Subcutaneous adipose tissue (tissue), 3 donors: ENCODE measurements around the genes TMTC4, ARGLU1 and NALF1.

- PRO-cap: unidirectional peak, plus-strand start at chr13:100393227
- RAMPAGE, long total RNA, 3 experiments: no peak in any of the 3 experiments
Measured at GRCh38 chr13:100392520-100393357, 195.8 kb downstream of the GGACT start.

- PRO-cap: no peak
- RAMPAGE, long total RNA, 3 experiments: no peak in any of the 3 experiments
Measured at GRCh38 chr13:100525282-100525973, 63.2 kb downstream of the GGACT start.

DNA sequence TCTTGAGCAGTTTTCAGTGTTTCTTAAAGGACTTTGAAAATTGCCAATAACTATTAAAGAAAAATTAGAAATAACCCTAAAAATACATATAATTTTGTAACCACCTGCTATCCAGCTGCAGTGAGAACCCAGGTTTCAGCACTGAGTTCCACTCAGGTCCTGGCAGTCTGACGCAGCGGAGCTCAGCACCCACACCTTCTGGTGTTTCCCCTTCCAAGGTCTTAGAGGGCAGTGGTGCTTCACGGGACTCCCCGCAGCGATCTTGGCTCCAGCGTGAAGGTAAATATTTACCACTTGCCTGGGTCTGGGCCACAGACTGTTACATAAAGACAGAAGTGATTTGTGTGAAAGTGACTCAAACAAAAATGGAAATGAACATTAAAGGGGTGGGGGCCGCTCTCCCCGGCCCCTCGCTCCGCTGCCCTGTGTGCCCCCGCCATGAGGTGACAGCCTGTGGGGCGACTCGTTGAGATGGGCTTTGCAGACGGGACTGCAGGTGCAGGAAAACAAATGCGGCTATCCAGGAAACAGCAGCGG, 55.1 kb downstream of the GGACT start:
- PRO-cap: no peak
- RAMPAGE, long total RNA, 3 experiments: no peak in any of the 3 experiments

DNA sequence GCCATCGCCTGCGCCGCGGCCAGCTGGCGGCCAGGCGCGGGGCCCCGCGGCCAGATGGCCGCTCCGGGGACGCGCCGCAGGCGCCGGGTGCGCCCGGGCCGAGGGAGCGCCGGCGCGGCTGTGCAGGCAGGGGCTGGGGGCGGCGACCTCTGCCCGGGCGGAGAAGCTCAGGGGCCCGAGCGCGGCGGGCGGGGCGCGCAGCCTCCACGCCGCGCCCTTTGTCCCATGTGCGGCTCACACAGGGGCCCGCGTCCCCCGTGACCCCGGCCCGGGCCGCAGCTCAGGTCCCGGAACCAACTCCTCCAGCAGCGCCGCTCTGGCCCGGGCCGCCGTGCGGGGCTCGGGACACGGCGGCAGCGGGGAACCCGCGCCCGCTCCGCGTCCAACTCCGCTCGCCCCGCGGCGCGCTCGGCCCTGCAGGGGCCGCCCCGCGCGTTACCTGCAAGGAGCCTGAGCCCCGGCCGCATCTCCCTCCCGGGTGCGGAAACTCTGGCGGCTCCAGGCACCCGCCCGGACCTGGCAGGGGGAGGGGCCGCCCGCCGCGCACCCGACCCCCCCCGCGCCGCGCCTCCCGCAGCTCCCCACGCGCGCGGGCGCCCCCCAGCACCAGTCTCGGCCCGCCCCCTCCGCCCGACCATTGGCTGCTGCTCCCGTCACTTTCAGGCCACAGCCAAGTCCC, at the start of gene TMTC4:
TMTC4 (minus strand) TSS at position 491 of the 679 bp plus-strand sequence.
- PRO-cap: bidirectional peak, plus-strand start outside the sequence, minus-strand start at position 611 of the sequence
- RAMPAGE, long total RNA, 3 experiments: start-site peak on the minus strand in 1 of 3 experiments, centred at position 512 of the sequence, 36 reads per replicate

DNA sequence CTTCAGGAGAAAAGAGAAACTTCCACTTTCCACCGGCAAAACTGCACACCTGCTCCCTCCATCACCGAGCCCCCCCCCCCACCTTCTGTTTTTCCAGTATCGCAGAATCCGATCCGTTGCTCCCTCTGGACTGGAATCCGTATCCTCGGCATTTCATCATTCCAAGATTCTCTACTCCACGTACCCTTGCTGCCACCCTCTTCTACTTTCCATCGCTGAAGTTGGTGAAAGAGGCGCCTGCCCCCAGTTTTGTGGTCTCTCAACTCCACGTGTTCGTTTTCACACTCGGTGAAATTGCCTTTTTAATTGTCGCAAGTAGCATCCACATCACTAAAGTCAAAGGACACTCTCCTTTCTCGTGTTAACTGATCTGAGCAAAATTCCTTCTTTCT, 955 bp upstream of the TMTC4 start:
- PRO-cap: no peak
- RAMPAGE, long total RNA, 3 experiments: no peak in any of the 3 experiments

DNA sequence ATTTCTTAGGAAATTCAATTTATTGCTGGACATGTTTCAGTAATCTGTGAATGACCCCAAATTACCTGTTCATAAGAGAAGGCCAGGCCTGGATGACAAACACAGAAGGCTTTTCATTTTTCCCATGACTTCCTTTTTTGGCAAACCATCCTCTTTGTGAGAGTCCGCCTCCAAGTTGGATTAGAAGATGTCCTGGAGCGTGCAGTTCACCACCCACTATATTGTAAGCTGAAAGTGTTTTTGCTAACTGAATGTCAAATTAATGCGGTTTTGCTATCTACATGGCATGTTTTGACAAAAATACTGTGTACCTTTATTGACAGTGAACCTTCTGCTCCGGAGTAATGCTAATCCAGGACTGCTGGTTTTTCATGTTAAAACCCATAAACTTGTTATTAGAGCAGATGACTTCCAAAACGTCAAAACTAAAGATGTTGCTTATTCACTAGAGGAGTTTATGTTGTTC, 70.8 kb downstream of the ITGBL1 start:
- PRO-cap: no peak
- RAMPAGE, long total RNA, 3 experiments: no peak in any of the 3 experiments

DNA sequence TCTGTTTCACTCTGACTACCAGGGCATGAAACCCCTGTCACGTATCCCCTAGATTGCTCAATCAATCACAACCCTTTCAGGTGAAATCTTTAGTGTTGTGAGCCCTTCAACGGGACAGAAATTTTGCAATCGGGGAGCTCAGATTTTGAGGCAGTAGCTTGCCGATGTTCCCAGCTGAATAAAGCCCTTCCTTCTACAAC, 176.8 kb downstream of the FGF14 start:
- PRO-cap: no peak
- RAMPAGE, long total RNA, 3 experiments: no peak in any of the 3 experiments

GRCh38 chr13:102236317-102236919, 319.7 kb upstream of the FGF14 start:
- PRO-cap: no peak
- RAMPAGE, long total RNA, 3 experiments: no peak in any of the 3 experiments

- PRO-cap: no peak
- RAMPAGE, long total RNA, 3 experiments: no peak in any of the 3 experiments
Measured at GRCh38 chr13:102681999-102682525, 12.8 kb downstream of the METTL21C start.

DNA sequence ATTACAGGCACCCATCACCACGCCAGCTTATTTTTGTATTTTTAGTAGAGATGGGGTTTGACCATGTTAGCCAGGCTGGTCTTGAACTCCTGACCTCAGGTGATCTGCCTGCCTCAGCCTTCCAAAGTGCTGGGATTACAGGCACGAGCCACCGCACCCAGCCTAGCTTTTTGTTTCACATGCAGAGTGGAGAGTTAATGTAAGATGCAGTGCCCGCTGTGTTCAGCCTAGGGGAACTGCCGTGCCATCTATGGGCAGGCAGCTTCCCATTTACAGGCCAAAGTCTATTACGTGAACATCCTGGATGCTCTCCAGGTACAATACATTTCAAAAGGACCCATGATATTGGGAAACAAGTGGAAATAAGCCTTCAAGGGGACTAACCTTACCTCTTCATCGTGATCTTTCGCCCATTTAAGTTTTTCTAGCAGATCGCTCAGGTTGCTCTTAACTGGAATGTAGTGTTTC, 10.1 kb downstream of the POGLUT2 start:
- PRO-cap: no peak
- RAMPAGE, long total RNA, 3 experiments: no peak in any of the 3 experiments

- PRO-cap: no peak
- RAMPAGE, long total RNA, 3 experiments: no peak in any of the 3 experiments
Measured at GRCh38 chr13:102798223-102798641, 544 bp downstream of the POGLUT2 start.

DNA sequence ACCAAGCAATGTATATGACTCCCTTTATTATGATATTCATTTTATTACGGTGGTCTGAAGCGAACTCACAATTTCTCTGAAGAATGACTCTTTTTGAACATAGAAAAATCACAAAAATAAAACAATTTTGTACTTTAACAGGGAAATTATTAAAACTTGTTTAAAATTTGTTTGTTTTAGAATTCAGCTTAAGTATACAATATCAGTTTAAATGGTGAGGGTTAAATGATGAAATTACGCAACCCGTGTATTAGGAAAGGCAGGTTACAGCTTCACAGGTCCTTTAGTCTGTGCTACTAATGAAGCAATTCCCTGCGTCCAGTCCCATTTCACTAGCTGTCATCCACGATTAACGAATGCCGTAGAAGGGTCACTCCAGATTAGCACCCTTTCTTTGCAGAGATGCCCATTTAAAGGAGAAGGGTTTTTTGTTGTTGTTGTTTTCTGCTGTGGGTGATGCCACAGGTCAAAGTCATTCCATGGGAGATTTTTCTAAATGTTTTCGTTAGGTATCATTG, 457.6 kb upstream of the SLC10A2 start:
- PRO-cap: no peak
- RAMPAGE, long total RNA, 3 experiments: no peak in any of the 3 experiments

DNA sequence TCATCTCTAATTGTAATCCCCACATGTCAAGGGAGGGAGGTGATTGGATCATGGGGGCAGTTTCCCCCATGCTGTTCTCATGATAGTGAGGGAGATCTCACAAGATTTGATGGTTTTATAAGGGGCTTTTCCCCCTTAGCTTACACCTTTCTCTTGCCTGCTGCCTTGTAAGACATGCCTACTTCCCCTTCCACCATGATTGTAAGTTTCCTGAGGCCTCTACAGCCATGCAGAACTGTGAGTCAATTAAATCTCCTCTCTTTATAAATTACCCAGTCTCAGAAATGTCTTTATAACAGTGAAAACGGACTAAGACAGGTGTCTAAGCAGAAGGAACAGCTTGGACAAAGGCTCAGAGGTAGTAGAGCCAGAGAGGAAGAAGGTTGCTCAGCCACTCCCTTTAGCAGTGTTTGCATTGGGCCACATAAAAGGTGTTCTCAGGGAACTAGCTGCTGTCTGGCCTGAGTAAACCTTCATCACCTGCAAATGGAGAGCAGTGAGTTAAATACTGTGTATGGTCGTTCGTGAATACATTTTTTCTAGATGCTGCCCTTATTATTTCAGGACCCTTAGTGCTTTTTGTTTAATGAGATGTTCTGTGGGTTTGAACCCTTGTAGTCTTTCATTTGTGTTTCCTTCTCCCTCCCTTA, 383.5 kb downstream of the EFNB2 start:
- PRO-cap: no peak
- RAMPAGE, long total RNA, 3 experiments: no peak in any of the 3 experiments

DNA sequence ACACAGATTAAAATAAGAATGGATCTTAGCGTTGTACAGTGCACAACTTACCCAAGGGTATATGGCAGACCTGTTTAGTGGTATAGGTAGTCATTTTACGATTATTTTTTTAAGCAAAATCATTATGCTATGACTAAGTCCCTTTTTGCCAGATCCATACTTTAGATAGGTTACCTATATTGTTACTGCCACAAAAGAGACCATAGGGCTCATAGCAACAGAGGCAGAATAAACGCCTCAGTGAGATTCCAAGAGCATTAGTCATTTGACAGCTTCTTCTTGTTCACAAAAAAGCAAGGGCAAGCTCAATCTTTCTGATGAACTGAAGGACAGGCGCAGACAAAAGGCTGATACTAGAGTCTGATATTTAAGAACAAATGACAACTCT, 187.5 kb downstream of the EFNB2 start:
- PRO-cap: no peak
- RAMPAGE, long total RNA, 3 experiments: no peak in any of the 3 experiments

- PRO-cap: bidirectional peak, plus-strand start at chr13:106567207, minus-strand start at chr13:106567210; bidirectional peak, plus-strand start at chr13:106567721, minus-strand start at chr13:106567643; bidirectional peak, plus-strand start at chr13:106568261, minus-strand start at chr13:106568164
- RAMPAGE, long total RNA, 3 experiments: start-site peak on the minus strand in 3 of 3 experiments, at chr13:106567679-106568161 at its widest, 3,141 to 4,122 reads per replicate
Measured at GRCh38 chr13:106566967-106568194, at the start of gene ARGLU1. TSS of gene ARGLU1 (minus strand) at chr13:106568137.

DNA sequence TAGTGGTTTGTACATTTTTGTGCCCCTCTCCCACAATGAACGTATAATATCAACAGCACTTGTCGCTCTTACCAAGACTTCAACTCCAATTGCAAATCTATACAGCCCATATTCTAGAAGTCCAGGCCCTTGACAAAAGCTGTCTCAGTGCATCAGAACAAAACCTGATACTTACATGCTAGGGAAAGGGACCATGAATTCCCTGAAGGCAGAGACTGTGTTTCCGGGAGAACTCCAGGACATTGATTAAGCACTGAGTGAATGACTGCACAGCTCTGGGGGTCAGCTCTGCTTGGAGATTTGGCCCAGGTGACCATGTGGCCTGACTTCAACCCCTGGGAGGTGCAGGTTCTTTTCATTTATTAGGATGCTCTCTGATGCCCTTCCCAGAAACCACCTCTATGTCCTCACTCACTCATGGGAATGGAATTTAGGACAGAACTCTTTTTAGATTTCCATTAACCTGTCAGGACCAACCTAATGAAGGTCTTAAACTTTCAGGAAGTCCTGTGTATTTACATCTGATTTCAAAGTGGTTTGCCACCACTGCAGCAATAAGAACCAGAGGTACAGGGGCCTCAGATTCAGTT, 393.2 kb upstream of the ARGLU1 start:
- PRO-cap: no peak
- RAMPAGE, long total RNA, 3 experiments: no peak in any of the 3 experiments

DNA sequence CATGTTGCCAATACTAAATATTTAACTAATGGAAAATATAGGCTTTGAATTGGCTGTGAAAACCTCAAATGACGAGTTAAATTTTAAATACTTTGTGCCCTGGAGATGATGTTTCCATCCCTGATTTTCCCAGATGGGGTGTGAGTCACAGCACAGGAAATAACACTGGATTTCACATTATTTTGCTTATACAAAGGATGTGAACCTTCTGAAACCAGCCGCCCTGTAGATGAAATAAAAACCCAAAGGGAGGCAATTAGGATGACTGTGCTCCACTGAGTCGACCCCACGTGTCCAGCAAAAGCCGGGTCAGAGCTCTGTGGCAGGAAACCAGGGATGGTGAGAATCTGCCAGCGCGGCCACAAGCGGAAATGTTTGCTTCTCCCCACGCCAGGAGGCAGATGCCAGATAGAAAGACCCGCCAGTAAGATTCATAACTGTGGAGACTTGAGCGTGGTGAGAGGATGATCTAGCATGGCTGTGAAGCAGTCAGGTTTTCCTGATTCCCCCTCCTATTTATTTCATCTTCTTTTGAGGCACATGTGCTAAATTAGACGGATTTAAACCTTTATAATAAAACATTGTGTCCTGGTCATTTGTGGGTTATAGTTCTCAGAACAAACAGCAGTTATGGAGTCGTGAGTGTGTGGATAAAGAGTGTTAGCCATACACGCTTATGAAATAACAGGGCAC, 416.3 kb downstream of the NALF1 start:
- PRO-cap: no peak
- RAMPAGE, long total RNA, 3 experiments: no peak in any of the 3 experiments

GRCh38 chr13:107866790-107867625, at the start of gene NALF1:
TSS of gene NALF1 (minus strand) at chr13:107867496.
- PRO-cap: bidirectional peak, plus-strand start at chr13:107867547, minus-strand start at chr13:107867496
- RAMPAGE, long total RNA, 3 experiments: no peak in any of the 3 experiments

- PRO-cap: no peak
- RAMPAGE, long total RNA, 3 experiments: no peak in any of the 3 experiments
Measured at GRCh38 chr13:107912807-107913195, 45.5 kb upstream of the NALF1 start.

GRCh38 chr13:108496023-108496673, 133.3 kb upstream of the MYO16 start:
- PRO-cap: no peak
- RAMPAGE, long total RNA, 3 experiments: no peak in any of the 3 experiments